ENCODE measurements around the genes DEFB123, COX4I2 and FOXS1.

DNA sequence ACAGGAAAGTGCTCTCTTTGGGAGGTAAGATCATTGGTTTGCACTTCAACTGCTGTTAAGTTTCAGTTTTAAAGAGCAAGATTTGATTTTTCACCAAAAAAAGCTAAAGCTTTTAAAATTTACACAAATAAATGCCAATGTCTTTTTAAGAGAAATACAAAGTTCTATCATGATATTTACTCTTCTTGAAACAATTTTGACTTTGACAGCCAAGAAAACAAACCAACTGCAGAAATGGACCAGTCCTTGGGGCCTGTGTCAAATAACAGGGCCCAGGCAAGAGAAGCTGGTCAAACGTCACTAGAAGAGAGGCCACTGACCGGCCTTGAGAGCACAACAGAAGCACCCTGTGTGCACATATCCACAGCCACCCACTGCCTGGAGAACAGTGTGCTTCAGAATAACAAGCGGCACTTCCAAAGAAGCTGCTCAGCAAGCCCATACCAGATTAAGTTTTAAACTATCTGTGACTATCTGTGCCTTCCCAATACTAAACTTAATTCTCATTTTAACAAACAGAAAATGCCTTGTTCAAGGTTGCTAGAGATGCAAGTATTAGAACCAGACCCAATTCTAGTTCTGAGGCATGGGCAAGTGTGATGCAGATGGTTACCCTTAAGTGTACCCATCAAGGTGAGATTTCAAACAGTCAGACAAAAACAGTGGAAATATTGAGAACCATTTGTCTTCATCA is 14.7 kb downstream of the APMAP start:
- RRBS: no CpG with 5 or more reads among the region's 3 CpGs

DNA sequence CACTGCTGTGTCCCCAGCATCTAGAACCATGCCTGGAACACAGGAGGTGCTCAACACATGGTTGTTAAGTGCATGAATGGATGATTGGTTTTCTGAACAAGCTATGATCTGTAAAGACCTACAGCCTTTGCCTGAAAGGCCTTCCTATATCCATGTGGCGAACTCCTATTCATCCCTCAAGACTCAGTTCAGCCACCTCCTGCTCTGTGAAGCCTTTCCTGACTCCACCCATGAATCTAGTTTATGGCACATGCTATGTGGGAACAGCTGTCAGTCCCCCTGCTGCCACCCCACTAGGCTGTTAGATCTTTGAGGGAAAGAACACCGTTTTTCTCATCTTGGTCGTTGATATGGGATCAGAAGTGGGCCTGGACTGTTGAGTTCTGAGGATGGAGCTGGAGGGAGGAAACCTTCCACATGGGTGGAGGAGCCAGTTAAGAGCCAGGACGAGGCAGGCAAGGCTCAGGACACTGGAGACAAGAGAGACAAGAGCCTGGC is 17.9 kb upstream of the APMAP start:
- RRBS: no CpG with 5 or more reads among the region's 4 CpGs

- RRBS: no CpG with 5 or more reads among the region's 7 CpGs
Observed at GRCh38 chr20:25015884-25016204, 23.3 kb upstream of the APMAP start.

DNA sequence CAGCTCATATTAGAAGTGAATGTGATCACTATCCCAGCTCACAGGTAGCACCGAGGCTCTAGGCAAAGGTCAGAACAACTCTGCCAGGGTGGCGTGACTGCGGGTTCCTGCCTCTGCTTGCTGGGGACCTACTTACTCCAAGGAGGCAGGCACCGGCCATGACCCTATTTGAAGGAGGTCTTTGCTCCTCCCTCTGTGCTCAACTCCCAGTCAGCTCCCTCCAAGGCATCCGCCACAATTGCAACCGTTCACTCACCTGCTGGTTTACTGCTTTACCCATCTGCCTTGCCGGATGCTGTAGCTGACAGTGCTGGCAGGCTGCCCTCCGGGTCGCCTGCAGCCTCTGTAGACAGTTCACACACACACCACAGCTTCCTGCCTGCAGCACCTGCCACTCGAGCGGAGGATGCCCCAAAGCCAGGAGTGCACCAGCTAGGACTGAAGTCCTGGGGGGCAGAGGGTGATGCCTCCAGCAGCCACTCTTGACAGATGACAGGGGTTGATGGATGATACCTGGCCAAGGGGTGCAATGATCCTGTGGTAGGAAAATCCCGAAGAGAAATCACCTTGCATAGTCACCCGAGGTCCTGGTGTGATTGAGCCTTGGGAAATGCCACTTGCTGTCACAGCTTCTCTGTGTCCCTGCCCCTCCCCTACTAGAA is 8.8 kb upstream of the VSX1 start:
- RRBS: no CpG with 5 or more reads among the region's 13 CpGs

- RRBS: no CpG with 5 or more reads among the region's 6 CpGs
Observed at GRCh38 chr20:25233042-25233436, 14.8 kb upstream of the PYGB start.

DNA sequence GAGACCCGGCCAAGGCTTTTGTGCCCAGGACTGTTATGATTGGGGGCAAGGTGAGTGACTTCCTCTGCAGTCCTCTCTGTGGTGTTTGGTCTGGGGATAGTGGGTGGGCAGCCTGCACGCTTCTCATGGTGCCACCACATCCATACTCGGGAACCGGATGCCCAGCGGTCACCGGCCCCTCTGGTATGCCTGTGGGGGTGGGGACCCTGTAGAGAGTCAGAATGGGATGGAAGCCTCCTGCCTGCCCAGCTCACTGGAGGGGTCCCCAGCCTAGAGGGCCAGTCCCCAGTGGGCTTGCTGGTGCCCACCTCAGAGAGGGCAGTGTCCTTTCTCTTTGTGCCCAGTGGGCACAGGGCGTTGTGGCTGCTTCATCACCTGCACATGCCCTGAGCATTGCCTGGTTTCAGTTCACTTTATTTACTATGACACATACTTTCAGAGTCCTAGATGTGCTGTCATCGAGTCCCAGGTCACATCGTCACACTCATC is 40.6 kb downstream of the PYGB start:
- RRBS: 92% methylated on average over 1 of the region's 9 CpGs

DNA sequence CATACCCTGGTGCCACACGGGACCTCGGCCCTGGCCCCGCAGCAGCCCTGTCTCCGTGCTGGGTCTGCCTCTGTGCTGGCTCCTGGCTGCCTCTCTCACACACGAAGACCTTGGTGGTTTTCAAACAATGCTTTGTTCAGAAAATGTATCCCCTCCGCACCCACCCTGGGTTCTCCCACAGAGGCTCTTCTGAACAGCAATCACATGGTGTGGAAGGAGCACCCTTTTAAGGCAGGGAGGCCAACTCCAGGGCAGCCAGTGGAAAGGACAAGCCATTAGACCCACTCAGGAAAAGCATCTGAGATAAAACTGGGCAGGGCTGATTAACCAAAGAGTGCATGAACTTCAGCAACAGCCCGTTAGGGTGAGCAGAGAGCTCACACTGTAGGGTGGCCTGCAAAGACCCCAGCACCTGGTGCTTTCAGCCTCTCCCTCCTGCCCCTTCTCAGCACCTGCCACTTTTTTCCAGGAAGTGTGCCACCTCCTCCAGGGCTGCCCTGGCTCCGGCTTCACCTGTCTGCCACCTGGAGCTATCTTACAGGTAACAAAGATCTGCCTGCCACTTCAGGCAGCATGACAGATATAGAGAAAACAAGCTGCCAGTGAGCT is 71.3 kb downstream of the PYGB start:
- RRBS: no CpG with 5 or more reads among the region's 8 CpGs

DNA sequence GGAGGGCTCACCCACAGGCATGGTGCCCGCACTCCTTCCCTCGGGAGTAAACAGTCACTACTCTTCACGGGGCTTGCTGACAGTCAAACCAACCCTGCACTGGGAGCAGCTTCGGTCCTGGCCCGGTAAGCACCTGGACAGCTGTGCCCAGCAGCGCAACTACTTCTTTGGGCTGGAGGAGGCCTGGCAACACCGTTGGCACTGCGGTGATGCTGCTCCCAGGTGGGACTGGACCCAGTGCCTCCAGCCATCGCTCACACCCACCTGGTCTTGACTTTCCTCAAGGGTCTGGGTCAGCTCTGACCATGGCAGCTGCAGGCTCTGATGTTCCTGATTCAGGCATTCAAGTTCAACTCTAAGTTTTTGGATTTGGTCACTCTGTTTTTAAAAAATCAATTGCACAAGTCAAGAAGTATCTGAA is 53.8 kb downstream of the GINS1 start:
- RRBS: no CpG with 5 or more reads among the region's 9 CpGs

DNA sequence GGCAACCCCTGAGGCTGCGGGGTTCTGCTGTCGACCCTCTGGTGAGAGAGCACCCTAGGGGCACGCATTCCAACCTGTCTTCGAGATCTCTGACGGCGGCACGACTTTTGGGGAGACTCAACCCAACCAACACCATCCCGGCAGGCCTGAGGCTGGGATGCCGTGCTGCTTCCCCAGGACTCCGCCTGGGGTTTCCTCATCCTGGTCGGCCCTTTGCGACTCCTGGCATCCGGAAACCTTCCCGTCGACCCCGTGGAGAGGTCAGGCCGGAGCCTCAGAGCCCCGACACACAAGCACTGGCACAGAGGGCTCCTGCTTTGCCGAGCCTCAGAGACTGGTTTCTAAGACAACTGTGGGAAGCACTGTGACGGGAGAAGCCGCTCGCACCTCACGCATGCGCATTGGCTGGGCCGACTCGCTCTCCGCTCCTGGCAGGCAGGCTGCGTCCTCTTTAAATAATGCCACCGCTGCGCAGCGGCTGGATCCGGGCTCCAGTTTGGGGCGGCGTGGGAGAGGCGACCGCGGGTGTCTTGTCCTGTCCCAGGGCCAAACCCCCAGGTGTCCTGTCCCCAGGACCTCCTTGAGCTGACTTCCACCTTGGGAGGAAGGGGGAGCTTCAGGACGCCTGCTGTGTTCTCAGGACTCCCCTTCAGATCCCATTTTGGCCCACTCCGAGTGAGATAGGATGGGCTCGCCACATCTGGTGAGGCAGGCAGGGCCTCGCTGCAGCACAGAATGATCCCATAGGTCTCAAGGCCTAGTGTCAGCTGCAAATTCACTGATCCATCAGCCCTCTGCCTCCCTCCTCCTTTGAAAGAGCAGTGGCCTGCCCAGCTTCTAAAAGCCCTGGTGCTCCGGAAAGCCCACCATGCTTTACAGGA is 169.1 kb upstream of the ZNF337 start:
- RRBS: no CpG with 5 or more reads among the region's 42 CpGs

DNA sequence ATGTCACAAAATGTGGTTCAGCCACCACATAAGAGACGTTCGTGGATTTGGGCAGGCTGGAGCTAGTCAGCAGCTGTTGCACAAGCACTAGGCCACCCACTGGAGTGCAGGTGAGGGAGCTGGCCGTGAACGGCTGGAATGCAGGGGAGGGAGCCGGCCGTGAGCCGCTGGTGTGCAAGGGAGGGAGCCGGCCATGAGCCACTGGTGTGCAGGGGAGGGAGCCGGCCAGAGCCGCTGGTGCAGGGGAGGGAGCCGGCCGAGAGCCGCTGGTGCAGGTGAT is 1470.1 kb upstream of the DEFB115 start:
- RRBS: no CpG with 5 or more reads among the region's 13 CpGs

DNA sequence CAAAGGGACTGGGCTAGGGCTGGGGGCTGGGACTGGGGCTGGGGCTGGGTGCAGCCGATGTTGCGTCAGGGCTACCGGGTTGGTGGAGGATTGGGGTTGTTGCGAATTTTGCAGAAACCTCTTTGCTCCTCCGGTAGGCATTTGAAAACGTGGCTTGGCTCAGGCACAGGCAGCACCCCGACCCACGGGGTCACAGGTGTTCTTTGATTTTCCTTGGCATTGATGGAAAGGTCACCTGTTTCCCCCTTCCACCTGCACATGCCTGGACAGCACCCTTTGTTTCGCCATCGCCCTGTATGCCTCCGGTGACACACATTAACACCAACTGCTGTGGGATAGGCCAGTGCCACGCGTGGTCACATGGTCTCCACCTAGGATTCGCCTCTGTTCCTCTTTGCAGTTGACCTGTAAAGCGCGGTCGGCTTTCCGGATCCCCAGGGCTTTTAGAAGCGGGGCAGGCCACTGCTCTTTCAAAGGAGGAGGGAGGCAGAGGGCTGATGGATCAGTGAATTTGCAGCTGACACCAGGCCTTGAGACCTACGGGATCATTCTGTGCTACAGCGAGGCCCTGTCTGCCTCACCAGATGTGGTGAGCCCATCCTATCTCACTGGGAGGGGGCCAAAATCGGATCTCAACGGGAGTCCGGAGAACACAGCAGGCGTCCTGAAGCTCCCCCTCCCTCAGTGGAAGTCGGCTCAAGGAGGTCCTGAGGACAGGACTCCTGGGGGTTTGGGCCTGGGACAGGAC is 974.0 kb upstream of the DEFB115 start:
- RRBS: 85% methylated on average over 4 of the region's 26 CpGs

DNA sequence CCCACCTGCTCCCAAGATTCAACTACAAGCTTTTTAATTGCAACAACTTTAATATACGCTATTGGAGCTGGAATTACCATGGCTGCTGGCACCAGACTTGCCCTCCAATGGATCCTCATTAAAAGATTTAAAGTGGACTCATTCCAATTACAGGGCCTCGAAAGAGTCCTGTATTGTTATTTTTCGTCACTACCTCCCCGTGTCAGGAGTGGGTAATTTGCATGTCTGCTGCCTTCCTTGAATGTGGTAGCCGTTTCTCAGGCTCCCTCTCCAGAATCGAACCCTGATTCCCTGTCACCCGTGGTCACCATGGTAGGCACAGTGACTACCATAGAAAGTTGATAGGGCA is 770.2 kb upstream of the DEFB115 start:
- RRBS: no CpG with 5 or more reads among the region's 7 CpGs

DNA sequence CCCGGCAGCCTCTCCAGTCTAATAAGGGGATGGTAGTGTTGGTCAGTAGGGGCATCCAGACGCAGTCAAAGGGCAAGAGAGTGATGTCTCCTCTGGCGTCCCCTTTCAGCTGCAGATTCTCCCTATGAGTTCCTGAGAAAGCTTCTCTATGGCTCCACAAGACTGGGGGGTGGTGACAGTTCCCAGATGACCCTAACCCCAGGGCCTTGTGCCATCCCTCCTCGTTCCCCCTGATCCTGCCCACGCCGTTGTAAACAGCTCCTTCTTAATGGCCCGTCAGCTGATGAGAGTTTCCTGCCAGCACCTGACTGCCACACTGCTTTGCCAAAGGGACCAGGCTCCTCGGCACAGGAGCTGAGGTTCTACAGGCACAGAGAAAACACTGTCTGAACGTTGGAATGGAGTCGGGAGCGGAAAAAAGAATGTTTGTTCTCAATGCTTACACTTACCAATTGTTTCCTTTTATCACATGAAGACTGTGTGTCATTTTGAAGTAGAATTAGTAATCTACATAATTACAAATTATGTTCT is 645.9 kb upstream of the DEFB115 start:
- RRBS: no CpG with 5 or more reads among the region's 11 CpGs

DNA sequence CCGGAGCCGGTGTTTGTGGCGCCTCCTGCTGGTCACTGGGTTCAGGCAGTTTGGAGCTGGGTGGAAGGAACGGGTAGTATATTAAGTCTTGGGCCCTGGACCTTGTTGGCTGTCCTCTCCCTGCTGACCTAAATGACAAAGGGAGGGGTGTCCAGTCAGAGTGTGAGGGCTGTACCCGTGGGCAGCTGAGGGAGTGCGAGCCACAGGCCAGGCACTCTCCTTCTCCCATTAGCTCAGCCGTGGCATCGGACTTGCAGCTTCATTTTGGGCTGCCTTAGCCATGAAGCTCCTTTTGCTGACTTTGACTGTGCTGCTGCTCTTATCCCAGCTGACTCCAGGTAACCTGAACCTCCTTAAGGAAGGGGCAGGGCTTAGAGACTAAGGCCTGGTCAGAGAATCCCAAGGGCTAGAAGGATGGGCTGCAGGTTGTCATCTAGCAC is at the start of gene DEFB123:
TSS of gene DEFB123 (plus strand) at position 214 of the 440 bp plus-strand sequence.
- RRBS: no CpG with 5 or more reads among the region's 8 CpGs

GRCh38 chr20:31570833-31571718 is 23.9 kb downstream of the MCTS2 start:
- RRBS: 65% methylated on average over 5 of the region's 25 CpGs

- RRBS: 16% methylated on average over 9 of the region's 38 CpGs
Observed at GRCh38 chr20:31637460-31638118, at the start of gene COX4I2. Gene COX4I2, plus strand, starts transcription at chr20:31637912.

DNA sequence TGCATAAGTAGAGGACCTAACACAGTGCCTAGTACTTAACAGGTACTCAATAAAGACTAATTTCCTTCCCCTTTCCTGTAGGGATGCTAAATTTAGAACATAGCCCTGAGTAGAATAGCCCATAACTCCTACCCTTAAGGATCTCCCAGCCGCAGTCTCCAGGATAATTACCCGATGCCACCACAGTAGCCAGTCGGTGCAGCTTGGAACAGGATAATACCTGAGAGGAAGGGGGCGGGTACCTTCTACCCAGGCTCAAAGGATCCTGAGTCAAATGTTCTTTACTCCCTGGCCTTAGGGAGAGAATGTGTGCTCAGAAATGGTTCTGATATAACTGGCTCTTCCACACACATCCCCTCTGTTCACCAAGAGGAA is 3.5 kb downstream of the BCL2L1 start:
- RRBS: no CpG with 5 or more reads among the region's 4 CpGs

GRCh38 chr20:31845313-31846079 is at the start of gene FOXS1:
Gene FOXS1, minus strand, starts transcription at chr20:31845604.
- RRBS: 9% methylated on average over 13 of the region's 23 CpGs

GRCh38 chr20:32030971-32031345 is 20.7 kb downstream of the CCM2L start:
- RRBS: 8% methylated on average over 12 of the region's 43 CpGs

DNA sequence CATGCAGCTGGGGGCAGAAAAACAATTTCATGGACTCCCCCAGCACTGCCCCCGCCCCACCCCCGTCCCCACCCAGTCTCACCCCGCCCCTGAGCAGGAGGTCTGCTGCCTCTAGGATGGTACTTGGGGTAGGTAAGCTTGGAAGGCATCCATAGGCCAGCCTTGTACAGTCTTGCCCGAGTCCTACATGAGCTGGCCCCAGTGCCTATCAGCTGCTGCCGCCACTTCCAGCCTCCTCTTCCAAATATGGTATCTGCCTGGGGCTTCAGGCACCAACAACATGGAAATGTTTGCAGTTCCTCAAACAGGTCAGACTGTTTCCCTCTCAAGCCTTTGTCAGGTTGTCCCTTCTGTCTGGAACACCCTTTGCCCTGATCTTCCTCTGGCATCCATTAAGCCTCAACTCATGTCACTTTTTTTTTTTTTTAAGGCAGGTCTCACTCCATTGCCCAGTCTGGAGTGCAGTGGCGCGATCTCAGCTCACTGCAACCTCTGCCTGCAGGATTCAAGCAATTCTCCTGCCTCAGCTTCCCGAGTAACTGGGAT is 11.4 kb upstream of the HCK start:
- RRBS: no CpG with 5 or more reads among the region's 8 CpGs

All from epithelial cell of prostate (primary cell).